Thoracic aorta endothelial cell (primary cell): ENCODE results near the gene ASF1B.

DNA sequence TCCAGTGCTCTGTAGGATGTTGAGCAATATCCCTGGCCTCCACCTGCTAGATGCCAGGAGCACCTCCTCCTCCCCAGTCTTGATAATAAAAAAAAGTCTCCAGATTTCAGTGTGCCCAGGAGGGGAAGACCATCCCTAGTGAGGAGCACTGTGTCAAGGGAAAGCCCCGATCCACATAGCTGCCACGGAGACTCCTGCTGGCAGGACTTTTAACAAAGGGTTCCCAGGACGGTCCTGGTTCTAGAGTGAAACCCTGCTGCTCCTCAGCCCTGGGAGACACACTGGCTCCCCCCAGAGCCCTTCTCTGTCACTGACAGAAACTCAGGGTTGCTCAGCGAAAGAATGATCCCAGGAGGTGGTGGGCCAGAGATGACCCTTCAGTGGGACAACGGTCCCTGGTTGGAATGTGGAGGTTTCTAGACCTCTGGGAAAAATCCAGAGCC, 20.3 kb downstream of the LYL1 start:
- CAGE, long polyA plus RNA = no peak

- CAGE, long polyA plus RNA = no peak
These were observed 148.8 kb downstream of the IER2 start for GRCh38 chr19:13299031-13299479.

GRCh38 chr19:13505529-13506105, 662 bp downstream of the CACNA1A start:
- CAGE, long polyA plus RNA = no peak

DNA sequence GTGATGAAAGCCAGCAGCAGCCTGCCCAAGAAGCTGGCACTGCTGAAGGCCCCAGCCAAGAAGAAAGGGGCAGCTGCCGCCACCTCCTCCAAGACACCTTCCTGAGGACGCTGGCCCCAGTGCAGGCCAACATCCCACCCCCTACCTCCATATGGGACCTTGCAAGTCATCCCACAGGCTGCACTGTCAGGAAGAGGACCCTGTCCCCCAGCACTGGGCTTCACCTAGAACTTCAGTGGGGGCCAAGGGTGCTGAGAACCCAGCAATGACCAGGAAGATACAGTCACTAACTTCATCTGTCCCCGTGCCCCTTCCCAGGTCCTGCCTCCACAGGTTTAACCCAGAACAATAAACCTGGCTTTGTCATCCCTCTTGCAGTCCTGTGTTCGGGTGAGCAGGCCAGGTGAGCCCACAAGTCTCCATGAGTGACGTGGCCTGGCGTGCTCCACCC, 3.9 kb downstream of the C19orf53 start:
- CAGE, long polyA plus RNA = no peak

DNA sequence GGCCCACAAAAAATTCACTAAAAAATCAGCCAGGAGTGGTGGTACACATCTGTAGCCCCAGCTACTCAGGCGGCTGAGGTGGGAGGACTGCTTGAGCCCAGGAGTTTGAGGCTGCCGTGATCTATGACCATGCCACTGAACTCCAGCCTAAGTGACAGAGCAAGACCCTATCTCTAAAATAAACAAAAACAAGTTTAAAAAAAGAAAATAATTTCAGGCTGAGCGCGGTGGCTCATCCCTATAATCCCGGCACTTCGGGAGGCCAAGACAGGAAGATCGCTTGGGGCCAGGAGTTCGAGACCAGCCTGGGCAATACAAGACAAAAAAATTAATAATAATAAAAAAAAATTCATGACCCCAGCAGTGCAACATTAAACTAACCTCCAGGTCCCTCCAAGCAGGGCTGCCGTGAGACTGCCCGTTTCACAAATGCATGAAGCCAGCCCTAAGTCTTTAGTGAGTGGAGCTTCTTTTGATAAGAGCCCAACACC, 38.7 kb upstream of the NANOS3 start:
- CAGE, long polyA plus RNA = no peak

DNA sequence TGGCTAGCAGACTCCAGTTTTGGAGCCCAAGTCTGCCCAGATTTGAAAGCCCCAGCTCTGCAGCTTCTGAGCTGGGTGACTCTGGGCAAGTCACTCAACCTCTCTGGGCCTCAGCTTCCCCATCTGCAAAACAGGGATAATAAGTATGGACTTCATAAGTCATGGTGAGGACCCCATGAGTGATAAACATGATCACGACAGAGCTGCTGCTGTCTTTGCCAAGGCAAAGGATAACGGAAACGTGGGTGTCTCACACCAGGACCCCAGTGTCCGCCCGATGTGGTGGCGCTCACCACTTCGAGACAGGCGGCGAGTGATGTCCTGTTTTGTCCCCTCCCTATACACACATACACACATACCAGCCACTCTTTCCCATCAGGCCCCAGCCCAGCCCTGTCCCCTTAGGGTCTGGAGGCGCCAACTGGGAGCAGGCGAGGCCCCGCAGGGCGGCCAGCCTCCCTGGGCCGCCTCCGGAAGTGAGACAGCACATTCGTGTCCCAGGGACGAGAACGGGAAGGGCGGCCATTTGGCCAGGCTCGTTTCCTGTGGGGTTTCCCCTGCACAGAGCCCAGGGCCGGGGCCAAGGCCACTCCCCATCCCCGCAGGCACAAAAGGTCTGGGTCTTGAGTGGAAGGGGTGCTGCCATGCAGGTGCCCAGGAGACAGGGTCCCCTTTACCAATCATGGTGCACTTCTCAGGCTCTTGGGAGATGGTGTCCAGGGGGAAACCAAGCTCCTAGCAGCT, 38.1 kb upstream of the NANOS3 start:
- CAGE, long polyA plus RNA = no peak

DNA sequence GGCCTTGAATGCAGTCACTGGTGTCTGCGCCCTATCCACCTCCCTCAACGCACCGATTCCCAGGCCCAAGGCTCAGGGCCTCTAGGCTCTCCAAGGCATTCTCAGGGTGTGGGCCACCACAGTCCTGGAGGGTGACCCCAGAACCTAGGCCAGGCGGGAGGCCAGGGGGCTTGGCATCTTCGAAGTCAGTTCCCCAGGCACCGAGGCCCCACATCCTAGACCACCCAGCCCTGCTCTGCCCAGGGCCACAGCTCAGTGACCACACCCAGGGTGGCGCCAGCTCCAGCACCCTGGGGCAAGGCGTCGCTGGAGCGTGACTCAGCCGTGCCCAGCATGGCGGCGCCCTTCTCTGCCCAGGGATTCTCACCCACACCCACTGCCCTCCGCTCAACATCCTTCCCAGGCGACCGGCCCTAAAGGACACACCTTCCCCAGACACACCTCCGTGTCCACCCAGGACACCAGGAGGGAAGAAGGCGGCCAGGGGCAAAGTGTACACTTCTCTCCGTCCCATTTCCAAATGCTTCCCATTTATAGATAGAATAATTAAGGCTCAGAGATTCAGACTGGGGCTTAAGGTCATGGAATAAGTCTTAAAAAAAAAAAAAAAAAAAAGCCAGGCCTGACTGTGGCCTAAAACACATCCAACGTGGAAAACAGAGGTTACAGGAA, 36.5 kb upstream of the NANOS3 start:
- CAGE, long polyA plus RNA = no peak

DNA sequence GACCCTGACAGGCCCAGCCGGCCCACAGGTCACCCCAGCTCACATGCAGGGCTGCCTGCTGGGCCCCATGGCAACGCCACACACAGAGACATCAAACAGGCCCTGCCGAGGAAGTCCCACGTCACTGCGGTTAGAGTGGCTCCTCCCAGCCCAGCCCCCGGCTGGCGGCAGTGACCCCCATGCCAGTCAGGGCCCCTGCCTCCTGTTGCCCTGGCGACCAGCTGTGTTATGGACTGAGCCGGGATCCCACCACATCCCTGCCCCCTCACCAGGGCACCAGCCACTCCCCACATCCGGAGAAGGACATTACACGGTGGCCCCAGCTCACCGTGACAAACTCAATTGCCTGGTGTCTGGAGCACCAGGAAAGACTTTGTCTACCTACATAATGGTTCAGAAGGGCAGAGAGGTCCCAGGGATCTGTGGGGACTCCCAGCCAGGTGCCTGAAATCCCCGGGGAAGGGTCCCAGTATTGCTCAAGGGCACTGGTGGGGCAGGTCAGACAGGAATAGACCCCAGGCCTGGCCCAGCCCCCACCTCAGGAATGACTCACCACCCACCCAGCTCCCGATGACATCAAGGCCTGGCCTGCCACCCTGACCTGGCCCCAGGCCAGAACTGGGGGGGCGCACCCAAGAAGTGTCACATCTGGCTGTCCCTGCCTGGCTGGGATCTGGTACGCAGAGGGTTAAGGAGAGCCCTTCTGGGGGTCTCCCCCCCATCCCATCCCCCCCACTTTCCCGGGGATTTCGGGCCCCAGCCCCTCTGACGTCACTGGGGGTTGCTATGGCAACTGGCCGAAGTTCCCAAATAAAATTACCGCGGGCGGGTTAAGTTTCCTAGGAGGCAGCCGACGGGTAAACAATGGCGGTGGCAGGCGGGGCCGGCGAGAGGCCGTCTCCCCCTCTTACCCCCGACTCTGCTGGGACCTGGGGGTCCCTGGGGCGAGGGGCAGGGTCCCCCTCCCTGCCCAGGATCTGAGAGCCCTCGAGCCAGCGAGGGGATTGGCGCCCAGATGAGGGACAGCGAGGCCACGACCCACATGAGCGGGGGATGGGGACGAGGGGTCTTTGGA, 30.0 kb upstream of the NANOS3 start:
- CAGE, long polyA plus RNA = no peak

DNA sequence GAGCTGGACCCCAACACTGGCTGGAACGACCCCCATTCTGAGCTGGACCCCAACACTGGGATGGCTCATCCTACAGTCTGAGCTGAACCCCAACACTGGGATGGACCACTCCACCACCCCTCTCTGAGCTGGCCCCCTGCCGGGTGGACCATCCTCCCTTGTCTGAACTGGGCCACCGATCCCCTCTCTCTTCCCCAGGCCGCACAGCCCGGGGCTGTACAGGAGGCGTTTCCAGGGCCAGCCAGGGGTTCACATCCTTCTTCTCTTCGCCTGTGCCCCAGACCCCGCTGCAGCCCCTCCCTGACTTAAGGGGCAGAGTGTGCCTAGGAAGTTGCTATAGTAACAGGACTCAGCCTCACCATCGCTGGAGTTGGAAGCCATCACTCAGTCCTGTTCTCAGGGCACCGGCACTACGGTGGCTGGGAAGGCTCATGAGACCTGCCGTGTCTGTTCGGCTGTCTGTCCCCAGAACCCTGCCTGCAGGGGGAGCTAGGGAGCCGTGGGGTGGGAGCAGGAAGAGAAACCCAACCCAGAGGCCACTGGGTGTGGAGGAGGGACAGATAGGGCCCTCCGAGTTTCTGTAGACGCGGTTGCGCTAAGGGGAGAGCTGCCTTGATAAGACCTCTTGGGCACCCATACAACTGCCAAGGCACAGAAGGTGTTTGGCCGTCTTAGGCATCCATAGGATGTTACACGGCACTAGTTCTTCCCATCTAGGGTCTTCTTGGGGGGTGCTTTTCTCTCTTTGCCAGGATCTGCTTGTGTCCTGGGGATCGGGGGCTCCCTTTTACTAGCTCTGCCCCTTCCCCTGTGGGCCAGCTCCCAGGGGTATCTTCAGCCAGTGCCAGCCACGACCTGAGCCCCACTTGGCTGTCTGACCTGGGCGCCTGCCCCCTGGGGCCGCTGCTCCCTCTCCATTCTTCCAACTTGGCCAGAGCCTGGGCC, 3.5 kb downstream of the PRKACA start:
- CAGE, long polyA plus RNA = no peak

DNA sequence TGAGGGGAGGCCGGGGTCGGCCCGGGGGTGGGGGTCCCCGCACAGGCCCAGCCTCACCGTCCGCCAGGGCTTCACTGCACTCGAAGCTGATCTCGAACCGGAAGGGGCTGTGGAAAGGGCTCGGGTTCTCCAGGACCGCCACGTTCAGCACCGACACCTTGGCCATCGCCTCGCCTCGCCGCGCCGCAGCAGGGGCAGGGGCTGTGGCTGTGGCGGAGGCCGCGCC, 185 bp downstream of the ASF1B start:
- CAGE, long polyA plus RNA = no peak

DNA sequence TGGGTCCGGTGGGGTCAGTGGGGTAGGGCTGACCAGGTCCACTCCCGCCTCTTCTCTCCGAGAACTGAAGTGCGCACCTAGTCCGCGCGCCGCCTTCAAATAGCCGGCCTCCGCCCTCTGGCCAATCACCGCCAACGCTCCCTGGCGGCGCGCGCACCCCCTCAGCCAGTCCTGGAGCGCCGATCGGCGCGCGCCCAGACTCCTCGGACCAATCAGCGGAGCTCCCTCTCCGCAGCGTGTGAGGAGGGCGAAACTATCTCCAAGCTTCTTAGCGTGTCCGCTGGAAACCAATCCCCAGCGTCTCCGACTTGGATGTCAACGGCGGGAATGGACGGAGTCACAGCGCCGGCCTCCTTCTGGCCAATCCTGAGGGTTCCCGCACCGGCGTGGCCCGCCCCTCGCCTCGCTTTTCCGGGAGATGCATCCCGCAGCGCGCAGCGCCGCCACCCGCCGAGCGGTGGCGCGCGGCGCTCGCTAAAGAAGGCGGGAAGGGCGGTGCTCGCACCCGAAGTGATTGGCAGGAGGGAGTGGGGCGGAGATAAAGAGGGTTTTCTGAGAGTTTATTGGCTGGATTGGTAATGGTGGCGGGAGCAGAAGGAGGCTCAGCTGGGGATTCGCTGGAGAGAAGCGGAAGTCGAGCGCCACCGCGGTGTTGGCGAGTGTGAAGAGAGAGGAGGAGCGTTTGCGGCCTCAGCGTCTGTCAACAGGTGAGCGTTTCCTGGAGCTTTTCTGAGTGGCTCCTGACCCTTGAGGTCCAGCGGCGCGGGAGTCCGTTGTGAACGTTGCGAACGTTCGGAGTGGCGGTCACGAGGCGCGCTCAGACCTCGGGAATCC, at the start of gene ASF1B:
Gene ASF1B, minus strand, starts transcription at position 73 of the 834 bp plus-strand sequence.
- CAGE, long polyA plus RNA = no peak

DNA sequence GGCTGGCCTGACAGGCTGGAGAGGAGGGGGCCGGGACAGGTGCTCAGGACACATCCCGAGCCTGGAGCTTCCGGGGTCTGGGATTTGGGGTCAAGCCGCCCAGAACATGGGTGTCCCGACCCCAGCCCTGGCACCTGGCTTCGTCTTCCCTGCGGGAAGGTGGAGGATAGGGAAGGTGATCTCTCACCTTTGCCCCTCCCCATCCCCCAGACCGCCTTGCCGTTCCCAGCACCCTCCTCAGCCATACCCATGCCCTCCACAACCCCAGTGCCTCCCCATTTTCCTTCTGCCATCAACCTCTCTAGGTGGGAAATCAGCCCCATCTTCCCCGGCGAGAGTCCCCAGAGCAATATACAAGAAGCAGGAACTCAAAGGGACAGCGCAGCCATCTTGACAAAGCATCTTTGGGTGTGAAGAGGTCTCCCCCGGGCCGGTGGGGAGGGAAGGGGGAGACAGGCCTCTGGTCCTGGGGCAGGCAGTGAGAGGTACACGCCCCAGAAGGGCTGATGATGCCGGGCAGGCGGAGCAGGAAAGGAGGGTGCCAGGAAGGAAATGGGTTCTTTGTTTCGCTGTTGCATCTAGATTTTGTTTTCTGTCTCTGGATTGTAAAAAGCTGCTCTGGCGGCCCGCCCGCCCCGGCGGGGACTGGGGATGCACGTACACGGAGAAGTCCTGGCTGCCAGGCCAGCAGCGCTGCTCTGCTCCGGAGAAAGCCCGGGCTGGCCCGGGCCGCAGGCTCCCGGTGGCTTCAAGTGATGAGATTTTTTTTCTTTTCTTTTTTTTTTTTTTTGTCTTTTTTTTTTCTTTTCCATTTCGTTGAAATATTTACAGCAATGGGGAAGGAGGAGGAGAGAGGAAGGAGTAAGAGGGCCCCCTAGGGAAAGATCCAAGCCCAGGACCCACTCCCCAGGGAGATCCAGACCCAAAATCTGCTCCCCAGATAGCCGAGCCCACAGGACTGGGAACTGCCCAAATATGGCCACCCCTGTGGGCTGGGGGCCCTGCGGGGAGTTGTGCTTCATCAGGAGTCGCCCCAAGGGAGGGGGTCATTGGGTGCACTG, 13.1 kb upstream of the ASF1B start:
- CAGE, long polyA plus RNA = no peak

- CAGE, long polyA plus RNA = no peak
These were observed 24.9 kb upstream of the ASF1B start for GRCh38 chr19:14161161-14161884.

GRCh38 chr19:14167437-14168225, 31.2 kb upstream of the ASF1B start:
- CAGE, long polyA plus RNA = no peak

GRCh38 chr19:14368075-14368642, 13.1 kb upstream of the ADGRE5 start:
- CAGE, long polyA plus RNA = no peak

- CAGE, long polyA plus RNA = no peak
These were observed 11.7 kb upstream of the ADGRE5 start for GRCh38 chr19:14369442-14370142.

DNA sequence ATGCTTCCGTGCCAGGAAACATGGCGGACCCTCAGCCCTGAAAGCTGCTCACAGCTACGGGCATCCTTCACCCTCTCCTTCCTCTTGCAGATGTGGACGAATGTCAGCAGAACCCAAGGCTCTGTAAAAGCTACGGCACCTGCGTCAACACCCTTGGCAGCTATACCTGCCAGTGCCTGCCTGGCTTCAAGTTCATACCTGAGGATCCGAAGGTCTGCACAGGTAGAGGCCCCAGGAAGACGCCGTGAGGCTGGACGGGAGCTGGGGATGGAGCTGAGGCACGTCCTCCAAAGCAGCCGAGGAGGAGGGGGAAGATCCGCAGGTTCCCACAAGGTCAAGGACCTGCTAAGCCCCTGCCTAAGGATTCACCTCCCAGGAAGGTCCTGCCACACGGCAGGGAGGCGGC, 15.0 kb downstream of the ADGRE5 start:
- CAGE, long polyA plus RNA = no peak

GRCh38 chr19:14396836-14397415, 15.7 kb downstream of the ADGRE5 start:
- CAGE, long polyA plus RNA = no peak

DNA sequence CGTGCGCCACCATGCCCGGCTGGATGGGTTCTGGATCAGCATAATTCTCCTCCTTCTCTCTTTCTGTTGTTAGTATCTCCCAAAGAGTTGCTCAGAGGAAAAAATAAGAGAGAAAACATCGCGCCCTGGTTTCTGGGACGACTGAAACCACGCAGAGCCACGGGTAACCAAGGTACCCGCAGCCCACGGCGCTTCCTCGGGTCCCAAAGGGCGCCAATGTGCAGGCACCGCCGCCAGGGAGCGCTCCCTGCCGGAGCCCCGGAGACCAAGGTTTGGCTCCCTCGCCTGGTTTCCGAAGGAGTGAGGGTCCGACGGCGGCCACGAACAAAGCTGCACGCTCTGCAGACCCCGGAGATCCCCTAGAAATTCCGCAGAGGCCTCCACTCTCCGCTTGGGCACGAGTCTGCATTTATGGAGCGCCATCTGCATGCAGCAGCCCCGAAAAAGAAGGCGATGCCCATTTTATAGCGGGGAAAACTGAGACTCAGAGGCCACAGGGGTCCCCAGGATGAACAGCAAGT, 1.2 kb upstream of the PKN1 start:
- CAGE, long polyA plus RNA = no peak

GRCh38 chr19:14507742-14508415, 10.3 kb downstream of the DNAJB1 start:
- CAGE, long polyA plus RNA = no peak